ENCODE measurements around a stretch of chr17.

DNA sequence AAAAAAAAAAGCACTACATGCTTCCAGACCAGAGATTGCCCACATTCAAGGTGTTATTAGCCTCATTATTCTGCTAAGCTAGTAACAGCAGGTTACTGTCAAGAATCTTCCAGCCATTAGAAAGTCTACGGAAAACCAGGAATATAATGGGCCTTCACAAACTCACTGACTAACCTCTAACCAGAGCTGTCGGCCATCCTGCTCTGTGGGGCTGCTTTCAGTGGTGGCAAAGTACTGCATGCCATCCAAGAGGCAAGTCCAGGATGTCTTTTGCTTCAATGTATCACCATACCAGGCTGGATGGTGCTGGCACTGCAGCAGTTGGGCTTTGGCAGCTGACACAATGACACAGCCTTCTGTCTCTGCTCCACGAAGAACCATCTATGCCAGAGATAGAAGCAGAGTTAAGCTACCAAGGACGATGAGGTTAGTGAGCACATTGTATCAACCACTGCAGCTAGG is 9.6 kb upstream of the RSKR start:
- PRO-cap: no peak

- PRO-cap: unidirectional peak, minus-strand start at chr17:28698520
Measured at GRCh38 chr17:28698220-28698824, 13.4 kb downstream of the PROCA1 start.

DNA sequence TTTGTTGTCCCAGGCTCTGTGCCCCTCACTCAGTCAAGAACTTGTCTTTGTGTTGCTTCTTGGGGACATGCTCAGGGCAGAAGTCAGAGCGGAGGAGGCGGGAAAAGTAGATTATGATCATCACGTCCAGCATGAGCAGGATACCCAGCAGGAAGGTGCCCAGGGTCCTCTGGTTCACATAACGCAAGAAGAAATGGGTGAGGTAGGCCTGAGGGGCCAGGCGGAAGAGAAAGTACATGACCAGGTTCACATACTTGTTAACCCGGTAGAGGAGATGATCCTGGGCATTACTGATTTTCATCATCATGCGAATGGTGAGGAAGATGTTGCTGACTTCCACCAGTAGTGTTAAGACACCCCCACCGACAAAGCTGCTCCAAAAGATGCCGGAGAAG is 1.6 kb downstream of the TLCD1 start:
- PRO-cap: no peak

- PRO-cap: no peak
Measured at GRCh38 chr17:28744858-28745124, 980 bp downstream of the TRAF4 start.

- PRO-cap: unidirectional peak, minus-strand start at chr17:28745253
Measured at GRCh38 chr17:28745125-28746016, 1.6 kb downstream of the TRAF4 start.

- PRO-cap: no peak
Measured at GRCh38 chr17:28757657-28758444, 14.0 kb downstream of the TRAF4 start.

DNA sequence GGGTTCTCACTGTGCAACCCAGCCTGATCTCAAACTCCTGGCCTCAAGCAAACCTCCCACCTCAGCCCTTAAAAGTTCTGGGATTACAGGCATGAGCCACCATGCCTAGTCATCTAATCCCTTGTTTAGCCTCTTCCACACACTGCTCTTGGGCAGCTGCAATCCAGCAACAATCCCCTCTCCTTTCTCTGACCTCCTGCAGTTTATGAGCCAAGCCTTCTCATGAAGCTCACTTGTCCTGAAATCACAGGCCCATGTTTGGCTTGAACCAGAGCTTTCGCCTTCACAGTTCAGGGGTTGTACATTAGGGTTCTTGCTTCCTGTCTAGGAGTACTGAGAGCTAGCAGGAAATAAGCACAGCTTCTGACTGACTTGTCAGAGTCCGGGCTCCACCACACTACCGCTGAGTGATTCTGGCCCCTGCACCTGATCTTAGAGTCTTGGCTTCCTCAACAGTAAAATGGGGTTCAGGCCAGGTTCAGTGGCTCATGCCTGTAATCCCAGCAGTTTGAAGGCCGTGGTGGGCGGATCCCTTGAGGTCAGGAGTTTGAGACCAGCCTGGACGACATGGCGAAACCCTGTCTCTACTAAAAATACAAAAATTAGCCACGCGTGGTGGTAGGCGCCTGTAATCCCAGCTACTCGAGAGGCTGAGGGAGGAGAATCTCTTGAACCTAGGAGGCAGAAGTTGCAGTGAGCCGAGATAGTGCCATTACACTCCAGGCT is 16.4 kb downstream of the ERAL1 start:
- PRO-cap: no peak

DNA sequence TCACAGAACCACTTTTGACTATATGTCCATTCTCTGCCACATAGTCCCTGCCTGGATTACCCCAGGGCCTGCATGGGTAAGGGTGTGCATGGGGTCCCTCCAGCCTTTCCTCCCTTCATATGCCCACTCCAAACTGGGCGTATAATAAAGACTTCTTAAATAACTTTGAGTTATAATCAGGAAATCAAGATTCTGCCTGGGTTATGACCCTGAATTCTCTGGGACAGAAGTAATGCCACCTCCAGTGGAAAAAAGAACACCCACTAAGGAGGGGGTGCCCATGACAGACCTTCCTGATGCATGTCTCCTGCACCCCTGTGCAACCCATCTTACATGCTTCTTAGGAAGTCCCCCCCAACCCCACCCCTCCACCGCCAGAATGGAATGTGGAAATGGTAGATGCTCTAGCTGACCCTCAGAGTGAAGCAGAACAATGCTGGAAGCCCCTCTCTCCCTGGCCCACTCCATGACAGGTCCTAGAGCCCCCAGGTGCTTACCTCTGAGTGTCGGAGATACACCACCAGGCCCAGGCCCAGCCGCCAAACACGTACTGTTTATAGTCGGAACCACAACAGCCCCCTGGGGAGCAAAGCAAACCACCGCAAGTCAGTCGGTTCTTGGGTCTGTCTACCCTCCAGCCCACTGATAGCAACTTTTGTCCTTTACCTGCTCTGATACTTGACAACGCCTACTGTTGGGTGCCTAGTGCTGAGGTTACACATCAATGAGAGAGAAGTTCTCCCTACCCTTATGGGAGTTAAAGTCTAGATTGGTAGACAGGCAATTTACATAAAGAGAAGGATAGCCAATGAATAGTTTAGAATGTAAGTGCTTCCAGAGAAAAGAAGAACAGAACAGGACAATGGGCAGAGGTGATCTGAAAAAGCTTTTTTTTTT is 8.8 kb downstream of the FLOT2 start:
- PRO-cap: no peak

DNA sequence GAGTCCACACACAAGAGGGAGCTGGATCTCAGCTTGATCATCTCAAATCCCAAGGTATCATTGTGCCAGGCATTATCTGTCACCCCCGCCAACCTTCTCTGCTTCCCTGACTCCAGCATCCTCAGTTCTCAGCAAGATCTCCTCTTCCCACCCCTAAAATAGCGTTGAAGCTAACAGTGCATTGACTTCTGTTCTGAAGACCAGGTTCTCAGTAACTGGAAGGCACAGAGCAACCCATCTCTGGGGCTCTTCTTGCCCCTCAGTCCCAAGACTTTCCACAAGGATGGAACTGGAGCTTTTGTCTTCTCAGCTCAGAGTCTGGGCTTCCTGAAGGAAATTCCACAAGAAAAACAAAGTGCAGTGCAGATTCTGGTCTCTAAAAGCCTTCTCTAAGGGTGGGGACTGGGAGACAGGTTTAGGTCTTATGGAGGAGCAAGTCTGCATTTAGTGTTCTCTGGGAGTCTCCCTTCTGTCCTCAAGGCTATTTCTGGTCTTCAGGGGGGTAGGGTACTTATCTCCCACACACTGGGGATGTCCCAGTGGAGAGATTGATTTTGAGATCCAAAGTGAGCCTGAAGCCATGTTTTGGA is 1.5 kb downstream of the FLOT2 start:
- PRO-cap: no peak

- PRO-cap: bidirectional peak, plus-strand start at chr17:28952645, minus-strand start at chr17:28952351
Measured at GRCh38 chr17:28952165-28952983, 1.1 kb upstream of the PHF12 start.

DNA sequence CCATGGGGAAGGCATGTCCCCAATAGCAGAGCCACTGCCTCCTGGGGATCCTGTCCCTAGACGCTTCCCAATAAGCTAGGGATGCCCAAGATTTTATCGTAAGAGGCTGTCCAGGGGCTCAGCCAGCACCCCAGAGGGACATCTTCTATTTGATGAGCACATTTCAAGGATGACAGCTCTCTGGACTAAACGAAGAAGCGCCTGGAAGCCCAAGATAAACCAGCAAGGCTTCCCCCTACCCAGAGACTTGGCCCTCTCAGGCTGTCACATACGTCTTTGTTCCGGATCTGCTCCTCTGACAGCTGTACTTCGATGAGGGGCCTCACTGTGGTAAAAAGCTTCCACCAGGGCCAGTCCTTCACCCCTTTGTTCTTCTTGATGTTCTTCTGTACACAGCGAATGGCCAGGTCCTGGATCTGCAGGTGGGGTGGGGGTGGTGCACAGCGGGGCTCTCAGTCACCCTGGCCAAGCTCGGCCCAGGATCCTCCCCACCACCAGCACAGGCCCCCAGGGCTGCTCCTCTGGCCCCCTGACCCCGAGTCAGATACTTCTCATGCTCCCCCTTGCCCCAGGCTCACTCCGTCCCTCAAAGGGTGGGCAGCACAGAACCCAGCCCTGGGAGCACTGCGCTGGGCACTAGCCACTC is 55.7 kb downstream of the PIPOX start:
- PRO-cap: no peak

DNA sequence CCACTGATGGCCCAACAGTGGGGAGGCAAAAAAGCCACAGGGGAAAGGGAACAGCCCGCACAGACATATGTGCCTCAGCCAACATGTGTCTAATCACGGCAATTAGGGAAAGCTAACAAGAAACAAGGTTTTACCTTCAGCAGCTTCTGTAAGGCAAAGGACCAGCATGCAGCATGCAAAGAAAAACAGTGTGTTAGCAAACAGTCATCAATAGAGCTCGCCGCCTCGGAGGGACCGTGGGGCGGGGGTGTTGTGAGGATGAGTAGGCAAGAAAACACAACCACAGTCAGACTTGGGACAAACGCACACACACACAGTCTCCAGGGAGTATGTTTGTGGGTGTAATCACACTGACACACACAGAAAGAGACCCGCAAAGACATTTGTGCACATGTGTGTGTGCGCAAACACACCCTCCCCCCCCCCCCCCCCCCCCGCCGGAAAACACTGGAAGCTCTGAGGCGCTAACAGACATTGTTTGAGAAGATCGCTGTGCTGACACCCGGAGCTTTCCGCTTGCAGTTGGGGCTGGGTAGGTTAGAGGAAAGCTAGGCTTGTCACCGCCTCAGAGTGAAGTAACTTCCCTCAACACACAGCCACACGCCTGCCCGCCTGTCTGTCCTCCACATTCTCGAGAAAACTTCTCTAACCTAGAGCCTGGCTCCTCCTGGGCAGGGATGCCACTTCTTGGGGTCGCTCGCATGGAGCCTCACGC is 63.7 kb downstream of the MYO18A start:
- PRO-cap: no peak

DNA sequence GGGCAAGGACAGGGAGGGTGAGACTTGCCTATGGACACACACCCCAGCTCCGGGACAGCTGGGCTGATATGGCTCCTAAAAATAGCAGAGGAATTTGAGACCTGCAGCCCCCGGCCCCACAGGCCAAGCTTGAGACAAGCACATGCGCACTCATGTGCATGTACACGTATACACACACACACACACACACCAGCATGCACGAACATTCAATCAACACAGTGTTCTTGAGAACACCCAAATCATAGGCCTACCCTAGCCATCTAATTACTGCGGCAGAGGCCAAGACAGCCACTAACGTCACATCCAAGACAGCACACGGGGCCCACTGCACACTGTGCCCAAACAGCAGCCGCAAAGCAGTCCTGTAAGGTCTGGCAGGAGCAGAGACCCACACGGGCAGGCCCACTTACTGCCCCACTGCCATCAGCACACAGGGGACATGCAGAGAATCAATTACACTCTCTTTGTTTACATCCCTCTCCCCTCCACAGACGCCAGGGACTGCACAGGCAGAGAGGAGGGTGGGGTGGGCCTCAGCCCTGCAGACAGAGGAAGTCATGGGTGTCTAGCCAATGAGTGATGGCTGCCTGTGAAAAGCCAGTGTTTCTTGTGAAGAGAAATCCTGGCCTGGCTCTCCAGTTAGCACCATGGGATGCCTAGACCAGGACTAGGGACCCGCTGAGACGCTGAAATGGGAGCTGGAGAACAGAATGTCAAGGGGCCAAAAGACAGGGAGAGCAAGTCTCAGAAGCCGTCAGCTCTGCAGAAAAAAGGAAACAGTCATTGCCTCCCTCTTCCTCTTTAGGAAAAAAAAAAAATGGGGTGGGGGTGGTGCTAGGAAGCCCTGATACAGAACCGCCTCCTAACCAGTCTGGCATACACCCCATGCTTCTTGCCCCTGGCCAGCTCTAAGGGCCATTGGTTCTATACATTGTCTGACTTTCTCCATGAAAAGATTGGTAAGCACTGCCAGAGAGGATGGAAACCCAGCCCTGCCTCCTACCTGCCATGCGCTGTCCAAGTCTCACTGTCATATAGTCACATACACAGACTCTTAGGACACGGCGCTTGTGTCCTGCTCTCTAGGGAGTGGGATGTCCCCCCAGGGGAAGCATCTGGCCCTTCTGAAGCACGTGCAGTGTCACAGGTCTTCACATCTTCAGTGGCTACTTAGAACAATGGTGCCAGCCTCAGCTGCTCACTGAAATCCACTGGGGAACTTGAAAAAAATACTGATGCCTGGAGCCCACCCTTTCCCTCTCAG is 39.1 kb downstream of the MYO18A start:
- PRO-cap: unidirectional peak, minus-strand start at position 774 of the sequence

DNA sequence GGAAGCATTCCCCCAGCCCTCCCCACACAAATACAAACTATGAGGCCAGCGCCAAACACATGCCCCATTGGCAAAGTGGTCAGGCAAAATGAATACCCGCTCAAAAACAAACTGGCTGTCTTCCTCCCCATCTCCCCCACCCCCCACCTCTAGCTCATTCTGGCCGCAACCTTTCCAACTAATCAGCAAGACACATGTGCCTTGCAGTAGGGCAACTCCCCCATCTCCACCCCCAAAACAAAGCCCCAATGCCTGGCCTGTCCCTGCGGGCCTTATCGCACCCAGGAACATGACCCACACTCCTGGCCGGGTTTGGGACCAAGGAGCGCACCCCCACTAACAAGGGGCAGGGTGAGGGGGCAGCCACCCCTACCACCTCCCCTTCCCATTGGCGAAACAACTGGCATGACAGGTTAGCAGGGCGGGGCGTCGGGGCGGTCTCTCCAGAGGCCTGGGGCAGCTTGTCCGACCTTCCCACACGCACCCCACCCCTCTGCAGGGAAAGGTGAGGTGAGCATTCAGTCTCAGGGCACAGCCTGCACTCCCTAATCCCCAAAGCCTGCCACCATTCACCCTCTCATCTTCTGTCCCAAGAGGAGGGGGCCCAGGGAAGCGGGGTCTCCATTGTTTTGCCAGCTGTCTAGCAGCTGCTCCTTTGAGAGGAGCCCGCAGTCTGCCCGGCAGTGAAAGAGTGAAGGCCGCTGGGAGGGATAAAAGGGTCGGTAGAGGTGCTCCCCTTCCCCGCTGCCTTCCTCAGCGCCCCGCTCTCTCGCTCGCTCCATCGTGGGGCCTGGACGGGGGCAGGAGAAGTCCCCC is 860 bp downstream of the MYO18A start:
- PRO-cap: bidirectional peak, plus-strand start at position 498 of the sequence, minus-strand start at position 314 of the sequence

DNA sequence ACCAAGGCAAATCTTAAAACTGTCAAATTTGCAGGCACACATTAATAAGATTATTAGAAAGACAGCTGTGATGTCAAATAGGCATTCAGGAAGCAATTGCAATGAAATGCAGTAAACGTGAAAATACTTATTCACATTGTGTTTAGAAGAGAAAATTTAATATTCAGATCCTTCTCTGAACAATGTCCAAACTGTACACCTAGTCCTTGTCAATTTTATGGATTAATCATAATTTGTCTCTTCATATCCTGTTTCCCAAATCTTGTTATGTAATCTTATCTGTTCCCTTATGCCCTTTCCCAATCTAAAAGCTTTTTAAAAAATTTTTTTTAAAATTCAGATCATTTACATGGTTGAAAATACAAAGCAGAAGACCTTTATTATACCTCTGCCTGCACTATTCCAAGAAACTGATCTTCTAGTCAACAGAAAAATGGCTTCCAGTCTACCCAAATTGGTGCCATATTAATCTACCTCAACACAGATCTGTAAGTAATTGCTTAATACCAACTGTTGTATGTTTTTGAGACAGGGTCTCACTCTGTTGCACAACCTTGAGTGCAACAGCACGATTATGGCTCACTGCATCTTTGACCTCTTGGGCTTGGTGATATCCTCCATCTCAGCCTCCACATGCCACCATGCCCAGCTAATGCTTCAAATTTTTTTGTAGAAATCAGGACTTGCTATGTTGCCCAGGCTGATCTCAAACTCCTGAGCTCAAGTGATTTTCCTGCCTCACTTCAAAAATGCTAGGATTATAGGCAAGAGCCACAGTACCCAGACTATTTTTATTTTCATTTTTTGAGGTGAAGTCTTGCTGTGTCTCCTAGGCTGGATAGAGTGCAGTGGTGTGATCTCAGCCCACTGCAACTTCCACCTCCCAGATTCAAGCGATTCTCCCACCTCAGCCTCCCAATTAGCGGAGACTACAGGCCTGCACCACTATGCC is 14.6 kb downstream of the NUFIP2 start:
- PRO-cap: no peak

DNA sequence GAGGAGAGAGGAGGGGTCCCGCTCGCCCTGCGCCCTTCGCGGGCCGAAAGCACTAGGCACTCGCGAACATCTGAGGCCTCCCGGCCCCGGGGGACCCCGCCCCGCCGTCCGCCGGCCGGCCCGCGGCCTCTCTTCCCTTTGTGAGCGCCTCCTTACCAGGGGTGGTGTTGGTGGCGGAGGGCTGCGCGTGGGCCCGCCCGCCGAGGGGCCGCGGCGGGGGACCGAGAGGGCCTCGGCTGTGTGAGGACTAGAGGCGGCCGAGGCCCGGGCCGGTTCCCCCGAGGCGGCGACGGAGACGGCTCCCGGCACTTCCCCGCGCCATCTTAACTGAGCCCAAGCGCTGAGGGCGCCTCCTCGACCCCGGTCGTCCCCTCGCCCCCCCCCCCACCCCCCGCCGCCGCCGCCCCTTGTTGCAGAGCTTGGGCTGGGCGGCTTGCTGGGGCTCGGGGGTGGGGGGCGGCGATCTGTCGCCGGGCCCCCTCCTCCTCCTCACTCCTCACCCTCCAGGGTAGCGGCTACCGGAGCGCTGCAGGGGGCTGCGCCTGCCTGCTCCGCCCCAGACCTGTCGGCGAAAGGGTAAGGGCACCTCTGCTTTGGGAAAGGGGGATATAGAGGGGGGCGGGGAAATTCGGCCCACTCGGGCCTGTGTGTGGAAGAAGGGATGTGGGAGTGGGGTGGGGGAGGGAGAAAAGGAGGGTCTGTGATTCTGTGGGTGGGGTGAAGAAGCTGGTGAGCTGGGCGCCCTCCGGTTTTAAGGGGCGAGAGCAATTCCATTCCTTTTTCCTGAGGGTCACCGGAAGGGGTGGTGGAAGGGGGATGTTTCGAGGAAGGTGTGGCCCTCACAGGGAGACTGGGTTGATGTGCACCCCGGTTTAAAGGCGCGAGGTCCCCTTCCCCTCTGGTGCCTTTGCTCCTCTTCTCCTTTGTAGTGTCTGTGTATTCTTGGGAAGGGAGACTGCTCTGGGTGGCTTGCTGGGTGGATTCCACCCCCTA is 582 bp downstream of the TAOK1 start:
- PRO-cap: unidirectional peak, minus-strand start at position 329 of the sequence; unidirectional peak, minus-strand start at position 925 of the sequence

DNA sequence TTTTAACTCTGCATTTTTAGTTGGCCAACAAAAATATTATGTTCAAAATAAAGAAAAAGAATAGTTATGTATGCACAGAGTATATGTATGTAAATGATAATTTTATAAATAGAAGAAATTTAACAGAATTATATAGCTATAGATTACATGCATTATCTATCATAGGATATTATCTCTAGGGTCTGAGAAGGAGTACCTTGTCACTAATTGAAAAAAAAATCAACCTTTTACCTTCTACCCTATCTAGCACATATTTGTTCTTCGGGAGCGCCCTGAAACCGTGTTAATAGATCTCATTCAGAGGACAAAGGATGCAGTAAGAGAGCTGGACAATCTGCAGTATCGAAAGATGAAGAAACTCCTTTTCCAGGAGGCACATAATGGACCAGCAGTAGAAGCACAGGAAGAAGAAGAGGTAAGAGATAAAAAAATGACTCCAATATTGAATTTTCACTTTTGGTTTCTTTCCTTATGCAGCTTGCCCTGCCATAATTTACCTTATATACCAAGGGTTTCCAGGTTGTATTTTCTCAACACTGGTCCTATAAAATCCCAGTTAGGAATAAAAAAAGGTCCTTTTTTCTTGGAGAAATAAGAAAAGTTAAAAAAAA is 71.4 kb downstream of the ABHD15 start:
- PRO-cap: no peak

DNA sequence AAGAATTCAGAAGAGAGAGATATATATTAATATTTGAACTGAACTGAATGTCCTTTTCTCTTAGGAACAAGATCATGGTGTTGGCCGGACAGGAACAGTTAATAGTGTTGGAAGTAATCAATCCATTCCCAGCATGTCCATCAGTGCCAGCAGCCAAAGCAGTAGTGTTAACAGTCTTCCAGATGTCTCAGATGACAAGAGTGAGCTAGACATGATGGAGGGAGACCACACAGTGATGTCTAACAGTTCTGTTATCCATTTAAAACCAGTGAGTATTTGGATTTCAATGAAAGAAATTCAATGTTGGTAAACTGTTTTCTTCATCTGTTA is 68.6 kb downstream of the ABHD15 start:
- PRO-cap: no peak

DNA sequence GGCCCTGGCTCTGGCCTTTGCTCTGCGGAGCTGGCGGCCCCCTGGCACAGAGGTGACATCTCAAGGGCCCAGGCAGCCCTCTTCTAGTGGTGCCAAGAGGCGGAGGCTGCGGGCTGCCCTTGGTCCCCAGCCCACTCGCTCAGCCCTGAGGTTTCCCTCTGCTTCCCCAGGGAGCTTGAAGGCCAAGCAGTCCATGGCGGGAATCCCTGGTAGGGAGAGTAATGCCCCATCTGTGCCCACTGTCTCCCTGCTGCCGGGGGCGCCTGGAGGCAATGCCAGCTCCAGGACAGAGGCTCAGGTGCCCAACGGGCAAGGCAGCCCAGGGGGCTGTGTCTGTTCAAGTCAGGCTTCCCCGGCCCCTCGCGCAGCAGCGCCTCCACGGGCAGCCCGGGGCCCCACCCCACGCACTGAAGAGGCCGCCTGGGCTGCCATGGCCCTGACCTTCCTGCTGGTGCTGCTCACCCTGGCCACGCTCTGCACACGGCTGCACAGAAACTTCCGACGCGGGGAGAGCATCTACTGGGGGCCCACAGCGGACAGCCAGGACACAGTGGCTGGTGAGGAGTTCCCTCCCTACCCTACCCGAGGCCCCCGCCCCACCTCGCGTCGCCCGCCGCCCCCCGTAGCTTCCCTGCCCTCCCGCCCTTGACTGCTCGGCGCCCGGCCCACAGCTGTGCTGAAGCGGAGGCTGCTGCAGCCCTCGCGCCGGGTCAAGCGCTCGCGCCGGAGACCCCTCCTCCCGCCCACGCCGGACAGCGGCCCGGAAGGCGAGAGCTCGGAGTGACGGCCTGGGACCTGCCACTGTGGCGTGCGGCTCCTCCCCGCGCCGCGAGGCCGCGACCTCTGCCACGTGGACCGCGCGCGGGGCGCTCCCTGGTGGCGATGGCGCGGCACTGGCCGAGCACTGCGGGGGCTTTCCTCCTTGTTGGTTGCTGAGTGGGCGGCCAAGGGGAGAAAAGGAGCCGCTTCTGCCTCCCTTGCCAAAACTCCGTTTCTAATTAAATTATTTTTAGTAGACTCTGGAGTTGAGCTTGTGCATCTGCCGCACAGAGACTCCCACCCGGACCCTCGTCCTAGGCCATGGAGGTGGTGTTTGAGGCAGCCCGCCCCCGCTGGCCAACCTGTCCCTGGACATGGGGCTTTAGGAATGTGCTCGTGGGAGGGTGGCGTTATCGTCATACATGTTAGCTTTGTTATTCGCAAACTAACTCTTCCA is 4.0 kb downstream of the TP53I13 start:
- PRO-cap: no peak

- PRO-cap: bidirectional peak, plus-strand start at chr17:29589071, minus-strand start at chr17:29589029
Measured at GRCh38 chr17:29588103-29589126, 1.0 kb downstream of the GIT1 start.

Data from bile duct (tissue), 1 donor.